Upper lobe of left lung (tissue), 5 donors: ENCODE measurements around a stretch of chr12.

DNA sequence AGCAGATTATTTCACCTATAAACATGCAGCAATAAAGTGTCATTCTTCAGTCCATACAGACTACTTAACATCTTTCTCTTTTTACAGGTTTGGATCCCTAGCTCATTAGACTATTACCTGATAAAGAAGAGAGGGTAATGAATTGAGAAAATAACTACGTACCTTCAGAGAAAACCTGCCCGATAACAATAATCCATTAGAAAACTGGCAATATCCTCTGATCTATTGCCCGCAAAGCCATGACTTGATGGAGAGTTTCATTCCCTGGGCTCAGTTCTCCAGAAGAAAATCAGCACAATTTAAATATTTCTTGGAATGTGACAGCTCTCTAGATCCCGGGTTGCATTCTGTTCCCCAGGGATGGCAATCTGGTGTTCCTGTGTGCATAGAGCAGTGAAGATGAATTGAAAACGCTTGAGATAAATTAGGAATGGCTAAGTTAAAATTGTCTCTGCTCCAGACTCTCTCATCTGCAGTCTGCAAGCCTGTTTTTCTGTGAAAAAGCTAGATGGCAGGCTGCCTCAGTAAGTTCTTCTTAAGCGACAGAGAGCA is 582.4 kb upstream of the MGAT4C start:
- PRO-cap, 2 experiments = no peak in any of the 2 experiments
- RAMPAGE, long total RNA, 4 experiments = no peak in any of the 4 experiments

- PRO-cap, 2 experiments = no peak in any of the 2 experiments
- RAMPAGE, long total RNA, 4 experiments = no peak in any of the 4 experiments
Measured at GRCh38 chr12:89192447-89192957, 159.8 kb downstream of the DUSP6 start.

- PRO-cap, 2 experiments = no peak in any of the 2 experiments
- RAMPAGE, long total RNA, 4 experiments = no peak in any of the 4 experiments
Measured at GRCh38 chr12:89328189-89329084, 23.9 kb downstream of the DUSP6 start.

GRCh38 chr12:89347383-89347890 is 4.9 kb downstream of the DUSP6 start:
- PRO-cap, 2 experiments = no peak in any of the 2 experiments
- RAMPAGE, long total RNA, 4 experiments = no peak in any of the 4 experiments

- PRO-cap, 2 experiments = peak in 2 of 2 experiments; most common plus-strand start chr12:89352781 (in 2)
- RAMPAGE, long total RNA, 4 experiments = no peak in any of the 4 experiments
Measured at GRCh38 chr12:89352575-89352832, 203 bp upstream of the DUSP6 start.

- PRO-cap, 2 experiments = no peak in any of the 2 experiments
- RAMPAGE, long total RNA, 4 experiments = no peak in any of the 4 experiments
Measured at GRCh38 chr12:89390568-89391055, 38.3 kb upstream of the DUSP6 start.

DNA sequence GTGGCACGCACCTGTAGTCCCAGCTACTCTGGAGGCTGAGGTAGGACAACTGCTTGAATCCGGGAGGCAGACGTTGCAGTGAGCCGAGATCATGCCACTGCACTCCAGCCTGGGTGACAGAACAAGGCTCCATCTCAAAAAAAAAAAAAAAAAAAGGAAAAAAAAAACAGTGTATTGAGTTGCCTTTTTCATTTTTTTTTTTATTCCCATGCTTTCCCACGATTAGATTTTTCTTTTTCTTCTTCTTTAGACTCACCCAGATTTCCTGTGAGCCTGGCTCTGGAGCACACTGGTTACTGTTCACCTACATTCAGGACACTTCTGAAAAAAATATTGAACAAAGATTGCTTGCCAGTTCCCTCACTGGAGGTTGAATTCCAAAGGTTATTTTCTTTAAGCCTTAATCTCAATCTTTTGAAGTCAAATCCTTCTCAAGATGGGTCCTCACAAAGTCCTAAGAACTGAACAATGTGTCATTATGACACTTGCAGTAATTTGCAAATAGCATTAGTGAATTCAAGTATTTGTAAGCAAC is 49.1 kb upstream of the DUSP6 start:
- PRO-cap, 2 experiments = no peak in any of the 2 experiments
- RAMPAGE, long total RNA, 4 experiments = no peak in any of the 4 experiments

GRCh38 chr12:89614852-89615632 is 89.2 kb upstream of the POC1B start:
- PRO-cap, 2 experiments = no peak in any of the 2 experiments
- RAMPAGE, long total RNA, 4 experiments = start-site peak on the minus strand in 1 of 4 experiments, at chr12:89614938-89614971 at its widest, 8 reads per replicate

DNA sequence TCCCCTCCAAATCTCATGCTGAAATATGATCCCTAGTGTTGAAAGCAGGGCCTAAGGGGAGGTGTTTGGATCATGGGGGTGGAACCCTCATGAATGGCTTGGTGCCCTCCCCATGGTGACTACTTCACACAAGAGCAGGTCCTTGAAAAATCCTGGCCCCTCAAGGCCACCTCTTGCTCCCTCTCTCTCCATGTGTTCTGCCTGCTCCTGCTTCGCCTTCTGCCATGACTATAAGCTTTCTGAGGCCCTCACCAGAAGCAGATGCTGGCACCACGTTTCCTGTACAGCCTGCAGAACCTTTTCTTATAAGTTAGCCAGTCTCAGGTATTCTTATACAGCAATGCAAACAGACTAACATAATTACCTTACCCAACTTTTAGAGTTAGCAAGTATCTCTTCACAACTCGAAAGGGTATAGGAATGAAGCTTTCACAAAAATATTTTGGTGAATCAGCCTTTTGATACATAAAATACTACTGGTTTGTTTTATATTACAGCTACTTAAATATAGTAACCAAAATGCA is 67.9 kb downstream of the ATP2B1 start:
- PRO-cap, 2 experiments = no peak in any of the 2 experiments
- RAMPAGE, long total RNA, 4 experiments = no peak in any of the 4 experiments

DNA sequence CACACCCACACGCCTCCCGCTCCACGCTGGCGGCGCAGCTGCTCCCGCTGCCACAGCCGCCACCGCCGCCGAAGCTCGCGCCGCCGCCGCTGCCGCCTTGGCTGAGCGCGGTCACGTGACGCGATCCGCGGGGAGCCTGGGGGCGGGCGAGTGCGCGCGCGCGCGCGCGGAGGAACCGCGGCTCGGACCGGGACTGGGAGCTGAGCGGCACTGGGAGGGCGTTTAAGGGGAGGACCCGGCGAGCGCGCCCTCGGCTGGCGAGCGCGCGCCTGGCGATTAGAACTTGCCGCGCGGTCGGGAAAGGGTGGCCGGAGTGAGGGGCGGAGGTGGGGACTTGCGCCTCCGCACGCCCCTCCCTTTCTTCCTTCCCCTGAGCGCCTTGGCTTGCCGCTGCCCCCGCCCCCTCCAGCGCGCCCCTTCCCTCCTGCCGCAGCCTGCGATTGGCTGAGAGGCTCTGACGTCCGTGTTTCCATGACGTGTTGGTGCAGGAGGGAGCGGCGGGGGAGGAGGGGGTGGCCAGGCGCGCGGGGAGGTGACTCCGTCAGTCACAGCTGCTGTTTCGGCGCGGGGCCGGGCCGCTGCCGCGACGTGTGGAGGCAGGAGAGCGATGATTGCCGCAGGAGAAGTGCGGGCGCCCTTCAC is 730 bp upstream of the ATP2B1 start:
- PRO-cap, 2 experiments = peak in 2 of 2 experiments; most common plus-strand start position 163 of the sequence (in 1); most common minus-strand start position 64 of the sequence (in 1)
- RAMPAGE, long total RNA, 4 experiments = start-site peak on the minus strand in 4 of 4 experiments, centred at positions 72 to 93 of the sequence, 37 to 156 reads per replicate

DNA sequence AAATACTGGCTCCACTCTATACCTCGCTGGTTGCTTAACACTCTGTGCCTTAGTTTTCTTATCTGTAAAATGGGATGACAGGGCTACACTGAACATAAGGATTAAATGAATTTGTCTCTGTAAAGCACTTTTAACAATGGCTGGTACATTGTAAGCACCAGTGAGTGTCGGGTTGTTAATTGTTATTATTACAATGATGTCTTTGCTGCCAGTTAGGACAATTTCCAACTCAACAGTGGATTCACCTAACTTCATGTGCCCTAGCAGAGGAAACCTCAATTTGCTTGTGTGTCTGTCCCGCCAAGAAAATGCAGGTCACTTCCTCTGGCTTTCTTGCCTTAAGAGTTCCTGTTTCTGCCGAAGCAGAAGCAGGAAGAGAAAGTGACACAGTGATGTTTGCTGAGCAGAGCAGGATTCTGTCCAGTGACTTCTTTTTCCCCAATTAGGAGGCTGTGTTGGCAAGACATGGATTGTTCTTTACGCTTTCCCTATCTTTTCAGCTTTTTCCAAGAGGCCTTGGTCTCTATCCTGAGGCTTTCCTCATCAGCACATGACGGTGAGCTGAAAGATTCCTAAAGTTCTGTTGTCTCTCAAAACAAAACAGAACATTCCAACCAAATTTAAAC is 154.1 kb upstream of the ATP2B1 start:
- PRO-cap, 2 experiments = no peak in any of the 2 experiments
- RAMPAGE, long total RNA, 4 experiments = no peak in any of the 4 experiments

DNA sequence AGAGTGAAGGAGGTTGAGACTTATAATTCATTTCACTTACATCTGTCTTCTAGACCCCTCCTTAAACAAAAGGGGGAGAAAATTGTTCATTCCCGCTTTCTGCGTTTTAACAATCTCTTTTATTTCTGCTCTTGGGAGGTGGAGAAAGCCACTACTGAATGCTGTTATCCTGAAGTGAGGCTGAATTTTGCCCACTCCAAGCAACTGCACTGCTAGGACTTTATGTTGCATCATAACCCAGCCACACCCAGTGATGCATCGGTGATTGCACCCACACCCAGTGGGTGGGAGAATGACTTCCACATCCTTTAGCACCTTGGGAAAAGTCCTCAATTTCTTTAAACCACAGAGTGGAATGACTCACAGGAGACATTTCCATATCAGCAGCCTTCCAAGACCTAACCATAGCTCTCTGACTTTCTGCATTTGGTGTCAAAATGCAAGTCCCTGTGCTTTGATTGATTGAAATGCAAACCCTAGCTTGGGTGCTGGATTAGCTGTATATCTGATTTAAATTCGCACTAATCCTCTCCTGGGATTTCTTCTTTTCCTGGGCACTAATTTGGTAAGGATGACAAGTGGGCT is 382.6 kb upstream of the ATP2B1 start:
- PRO-cap, 2 experiments = no peak in any of the 2 experiments
- RAMPAGE, long total RNA, 4 experiments = no peak in any of the 4 experiments

DNA sequence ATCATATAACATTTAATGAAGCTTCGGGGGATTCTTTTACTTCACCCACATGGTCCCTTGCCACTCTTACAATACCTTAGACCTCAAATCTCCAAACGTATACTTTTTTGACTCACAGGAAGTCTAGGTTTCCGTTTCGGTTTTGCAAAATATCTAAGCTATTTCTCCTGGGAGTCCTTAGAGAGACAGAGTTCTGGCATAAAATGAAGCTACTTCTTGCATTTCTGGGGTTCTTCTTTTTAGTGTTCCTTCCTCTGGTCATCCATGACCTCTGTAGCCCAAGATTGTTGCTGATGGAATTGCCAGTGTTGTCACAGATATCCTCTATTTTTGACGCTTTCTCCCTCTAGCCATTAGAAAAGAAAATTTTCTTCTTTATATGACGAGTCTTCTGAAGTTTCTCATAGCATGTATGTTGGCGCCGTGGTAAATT is 590.6 kb upstream of the ATP2B1 start:
- PRO-cap, 2 experiments = no peak in any of the 2 experiments
- RAMPAGE, long total RNA, 4 experiments = no peak in any of the 4 experiments

DNA sequence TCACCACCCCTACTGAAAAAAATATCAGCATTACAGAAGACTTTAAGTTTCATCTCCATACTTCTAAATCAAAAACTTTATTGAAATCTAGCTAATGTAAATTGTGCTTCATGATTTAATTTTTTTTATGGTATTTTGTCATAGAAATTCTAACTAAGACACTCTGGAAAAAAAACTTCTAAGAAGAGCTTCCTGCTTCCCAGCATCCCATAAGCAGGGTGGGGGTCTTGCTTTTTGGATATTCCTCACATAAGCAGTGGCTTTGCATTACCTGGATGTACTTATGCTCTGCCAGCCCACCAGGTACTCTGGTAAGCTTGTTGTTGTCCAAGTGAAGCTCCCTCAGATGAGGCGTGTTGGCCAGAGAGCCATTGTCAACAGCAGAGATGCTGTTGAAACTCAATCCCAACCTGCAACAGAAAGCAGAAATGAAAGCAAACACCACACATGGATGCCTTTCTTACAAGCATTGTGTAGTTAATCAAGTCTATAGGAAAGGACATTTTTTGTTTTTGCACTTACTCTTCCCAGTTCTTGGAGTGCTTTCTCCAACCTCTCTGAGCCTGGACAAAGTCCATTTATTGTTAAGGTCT is 31.1 kb downstream of the DCN start:
- PRO-cap, 2 experiments = no peak in any of the 2 experiments
- RAMPAGE, long total RNA, 4 experiments = no peak in any of the 4 experiments

GRCh38 chr12:91173037-91173804 is 9.4 kb downstream of the DCN start:
- PRO-cap, 2 experiments = no peak in any of the 2 experiments
- RAMPAGE, long total RNA, 4 experiments = no peak in any of the 4 experiments

DNA sequence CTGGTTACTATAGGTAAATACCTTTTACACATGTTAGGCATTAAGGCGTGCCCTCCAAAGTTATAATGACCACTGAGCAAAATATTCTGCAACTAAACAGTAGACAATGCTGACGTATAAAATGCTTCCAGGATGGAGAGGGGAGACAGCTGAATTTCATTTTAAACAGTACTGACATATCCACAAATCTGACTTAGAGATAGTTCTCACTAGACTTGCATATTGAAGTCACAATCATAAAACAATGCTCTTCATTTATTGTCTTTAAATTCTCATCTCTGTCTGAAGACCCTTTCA is 144.6 kb upstream of the DCN start:
- PRO-cap, 2 experiments = no peak in any of the 2 experiments
- RAMPAGE, long total RNA, 4 experiments = no peak in any of the 4 experiments

DNA sequence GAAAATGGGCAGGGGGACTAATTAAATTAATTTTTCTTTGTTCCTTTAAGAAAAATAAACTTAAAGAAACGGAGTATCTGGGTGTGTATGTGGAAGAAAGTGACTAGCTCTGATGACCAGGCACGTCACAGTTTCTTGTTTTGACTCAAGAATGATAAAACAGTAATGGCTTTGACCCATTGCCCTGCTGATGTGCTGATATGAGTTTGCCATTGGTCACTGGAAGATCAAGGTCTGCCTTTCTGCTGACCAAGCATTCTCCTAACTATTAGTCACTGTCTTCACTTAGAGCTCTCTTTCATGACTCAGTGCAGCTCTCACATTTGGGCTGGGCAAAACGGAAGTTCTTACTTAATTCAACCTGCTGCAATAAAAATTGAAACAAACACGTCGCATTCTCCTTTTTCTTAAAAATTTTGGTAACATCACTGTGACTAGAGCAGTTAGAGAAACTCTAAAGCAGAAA is 366.7 kb downstream of the BTG1 start:
- PRO-cap, 2 experiments = no peak in any of the 2 experiments
- RAMPAGE, long total RNA, 4 experiments = no peak in any of the 4 experiments

GRCh38 chr12:92064178-92064788 is 81.4 kb downstream of the BTG1 start:
- PRO-cap, 2 experiments = no peak in any of the 2 experiments
- RAMPAGE, long total RNA, 4 experiments = no peak in any of the 4 experiments

- PRO-cap, 2 experiments = no peak in any of the 2 experiments
- RAMPAGE, long total RNA, 4 experiments = no peak in any of the 4 experiments
Measured at GRCh38 chr12:92068661-92068927, 77.1 kb downstream of the BTG1 start.

GRCh38 chr12:92080513-92081110 is 65.0 kb downstream of the BTG1 start:
- PRO-cap, 2 experiments = no peak in any of the 2 experiments
- RAMPAGE, long total RNA, 4 experiments = no peak in any of the 4 experiments